Gastroesophageal sphincter (tissue), 4 donors: ENCODE measurements around the genes MED26, SMIM7 and F2RL3.

GRCh38 chr19:16072058-16072650 is 4.1 kb upstream of the TPM4 start:
- PRO-cap = bidirectional peak, plus-strand start at chr19:16072390, minus-strand start at chr19:16072258
- RAMPAGE, long total RNA, 4 experiments = no peak in any of the 4 experiments

DNA sequence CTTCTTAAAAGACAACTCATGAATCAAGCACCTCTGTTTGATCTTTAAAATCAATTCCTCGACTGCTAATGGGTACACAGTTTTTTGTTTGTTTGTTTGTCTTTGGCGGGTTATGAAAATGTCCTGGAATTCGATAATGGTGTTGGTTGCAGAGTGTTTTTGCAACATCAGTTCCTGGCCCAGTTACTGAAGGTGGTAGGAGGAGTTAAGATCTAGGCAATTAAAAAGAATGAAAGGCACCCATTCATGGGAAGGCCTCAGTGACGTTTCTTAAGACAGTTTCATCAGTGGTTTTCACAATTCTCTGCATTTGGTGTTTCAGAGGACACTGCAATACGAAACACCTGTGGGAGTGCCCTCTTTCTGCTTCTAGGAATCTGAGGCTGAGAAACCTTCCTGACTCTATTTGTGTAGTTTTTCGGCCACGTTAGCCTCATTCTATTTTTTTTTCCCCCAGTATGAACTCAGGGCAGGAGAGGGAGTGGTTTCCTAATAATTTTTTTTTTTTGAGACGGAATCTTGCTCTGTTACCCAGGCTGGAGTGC is 3.0 kb downstream of the TPM4 start:
- PRO-cap = bidirectional peak, plus-strand start at position 310 of the sequence, minus-strand start at position 185 of the sequence
- RAMPAGE, long total RNA, 4 experiments = no peak in any of the 4 experiments

- PRO-cap = bidirectional peak, plus-strand start at chr19:16083685, minus-strand start at chr19:16083543
- RAMPAGE, long total RNA, 4 experiments = no peak in any of the 4 experiments
These were observed 7.2 kb downstream of the TPM4 start for GRCh38 chr19:16083433-16083877.

GRCh38 chr19:16088514-16089367 is 12.4 kb downstream of the TPM4 start:
- PRO-cap = unidirectional peak, minus-strand start at chr19:16088693
- RAMPAGE, long total RNA, 4 experiments = no peak in any of the 4 experiments

GRCh38 chr19:16117797-16118031 is 6.0 kb downstream of the RAB8A start:
- PRO-cap = no peak
- RAMPAGE, long total RNA, 4 experiments = no peak in any of the 4 experiments

DNA sequence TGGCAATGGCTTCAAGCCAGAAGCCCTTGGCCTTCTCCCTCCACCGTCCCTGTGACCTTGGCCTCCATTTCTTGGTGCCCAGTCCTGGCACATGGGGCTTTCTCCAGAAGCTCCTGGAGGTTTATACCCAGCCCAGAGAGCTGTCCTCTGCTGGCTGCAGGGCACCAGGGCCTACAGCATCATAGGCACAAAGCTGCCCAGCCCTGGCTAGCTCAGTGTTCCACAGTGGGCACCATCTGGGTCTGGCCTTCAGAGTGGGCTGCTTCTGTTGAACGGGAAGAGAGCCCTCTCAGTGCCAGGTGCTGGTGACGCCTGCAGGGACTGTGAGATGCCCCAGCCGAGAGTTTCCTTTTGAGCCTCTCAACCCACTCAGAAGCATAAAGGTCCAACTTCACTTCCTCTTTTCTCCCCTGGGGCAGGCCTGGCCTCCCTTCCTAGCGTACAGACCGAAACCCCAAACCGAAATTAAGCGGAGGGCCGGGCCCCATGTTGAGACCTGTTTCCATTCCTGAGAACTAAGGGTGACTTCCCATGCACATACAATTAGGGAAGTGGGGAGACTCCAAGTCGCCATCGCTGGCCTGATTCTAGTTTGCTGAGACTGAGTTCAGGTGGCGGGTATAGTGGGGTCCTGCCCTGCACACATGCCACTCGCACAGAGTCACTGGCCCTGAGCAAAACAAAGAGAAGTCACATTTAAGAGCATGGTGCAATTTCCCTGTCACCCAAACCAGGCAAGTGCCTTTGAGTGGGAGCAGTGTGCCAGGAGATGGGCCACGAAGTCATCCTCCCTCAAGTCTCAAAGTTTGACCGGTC is 6.8 kb downstream of the RAB8A start:
- PRO-cap = no peak
- RAMPAGE, long total RNA, 4 experiments = no peak in any of the 4 experiments

- PRO-cap = no peak
- RAMPAGE, long total RNA, 4 experiments = no peak in any of the 4 experiments
These were observed 694 bp upstream of the AP1M1 start for GRCh38 chr19:16197080-16197353.

- PRO-cap = no peak
- RAMPAGE, long total RNA, 4 experiments = no peak in any of the 4 experiments
These were observed 25.2 kb downstream of the KLF2 start for GRCh38 chr19:16349716-16350272.

GRCh38 chr19:16382596-16383694 is 58.3 kb downstream of the KLF2 start:
- PRO-cap = bidirectional peak, plus-strand start at chr19:16383267, minus-strand start at chr19:16383254; bidirectional peak, plus-strand start at chr19:16383347, minus-strand start at chr19:16383355
- RAMPAGE, long total RNA, 4 experiments = no peak in any of the 4 experiments

- PRO-cap = no peak
- RAMPAGE, long total RNA, 4 experiments = no peak in any of the 4 experiments
These were observed 67.3 kb downstream of the EPS15L1 start for GRCh38 chr19:16404333-16405041.

- PRO-cap = no peak
- RAMPAGE, long total RNA, 4 experiments = no peak in any of the 4 experiments
These were observed 21.0 kb downstream of the C19orf44 start for GRCh38 chr19:16516978-16517831.

DNA sequence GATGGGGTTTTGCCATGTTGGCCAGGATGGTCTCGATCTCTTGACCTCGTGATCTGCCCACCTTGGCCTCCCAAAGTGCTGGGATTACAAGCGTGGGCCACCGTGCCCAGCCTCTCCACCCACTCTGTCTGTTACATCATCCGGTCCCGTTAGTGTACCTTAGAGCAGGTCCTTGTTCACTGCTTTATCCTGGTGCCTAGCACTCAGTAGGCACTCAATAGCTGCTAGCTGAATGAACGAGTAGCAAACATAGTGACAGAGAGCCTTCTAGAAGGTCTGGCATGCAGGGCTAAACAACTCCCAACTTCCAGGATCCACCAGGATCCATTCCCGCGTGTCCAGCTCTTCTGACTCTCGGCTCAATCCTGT is 3.0 kb downstream of the SLC35E1 start:
- PRO-cap = no peak
- RAMPAGE, long total RNA, 4 experiments = no peak in any of the 4 experiments

- PRO-cap = no peak
- RAMPAGE, long total RNA, 4 experiments = no peak in any of the 4 experiments
These were observed 13.0 kb upstream of the SLC35E1 start for GRCh38 chr19:16585165-16585597.

DNA sequence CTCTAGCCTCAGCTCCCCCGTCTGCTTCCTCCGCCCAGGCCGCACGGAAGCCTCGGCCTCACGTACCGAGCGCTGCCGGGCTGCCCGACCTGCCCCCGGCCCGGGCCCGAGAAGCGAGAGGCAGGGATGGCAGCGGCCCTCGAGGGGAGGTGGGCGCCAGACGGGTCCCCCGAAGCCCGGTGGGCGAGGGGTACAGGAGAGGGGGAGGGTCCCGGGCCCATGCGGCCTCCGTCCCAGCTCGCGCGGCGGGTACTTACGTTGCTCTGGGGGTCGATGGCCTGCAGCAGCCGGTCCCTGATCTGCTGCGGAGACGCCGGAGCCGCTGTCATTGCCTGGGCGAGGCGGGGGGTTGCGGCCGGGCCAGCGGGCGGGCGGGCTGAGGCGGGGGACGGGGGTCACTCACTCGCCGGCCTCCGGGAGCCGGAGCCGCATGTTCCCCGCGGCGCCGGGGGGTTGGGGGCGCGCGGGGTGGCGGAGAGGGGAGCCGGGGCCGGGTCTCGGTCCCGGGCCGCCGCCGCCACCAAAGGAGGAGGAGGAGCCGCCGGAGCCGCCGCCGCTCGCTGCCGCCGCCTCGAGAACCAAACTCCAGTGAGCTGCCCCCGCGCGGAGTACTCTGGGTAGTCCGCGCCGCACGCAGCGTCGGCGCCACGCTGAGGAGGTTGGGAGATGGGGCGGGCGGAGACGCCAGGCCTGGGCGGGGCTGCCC is at the start of gene MED26:
MED26 (minus strand) TSS at position 590 of the 706 bp plus-strand sequence.
- PRO-cap = bidirectional peak, plus-strand start outside the sequence, minus-strand start at position 590 of the sequence
- RAMPAGE, long total RNA, 4 experiments = no peak in any of the 4 experiments

DNA sequence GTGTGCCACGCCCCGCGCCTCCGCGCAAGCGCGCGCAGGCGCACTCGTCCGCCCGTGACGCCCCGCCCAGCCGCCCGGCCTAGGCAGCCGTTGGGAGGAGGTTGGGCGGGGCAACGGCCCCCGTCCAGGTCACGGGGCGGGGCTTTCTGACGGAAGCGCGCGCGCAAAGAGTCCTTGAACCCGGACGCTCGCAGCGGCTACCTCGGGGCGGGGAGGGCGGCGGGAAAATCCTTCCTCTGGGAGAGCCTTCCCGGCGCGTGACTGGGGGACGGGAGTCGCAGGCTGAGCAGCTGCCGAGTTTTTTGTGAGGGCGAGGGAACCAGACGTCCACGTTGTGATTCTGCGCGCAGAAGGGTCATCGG is 298 bp upstream of the MED26 start:
- PRO-cap = bidirectional peak, plus-strand start at position 155 of the sequence, minus-strand start outside the sequence; bidirectional peak, plus-strand start at position 296 of the sequence, minus-strand start at position 304 of the sequence
- RAMPAGE, long total RNA, 4 experiments = no peak in any of the 4 experiments

- PRO-cap = unidirectional peak, plus-strand start at chr19:16659914; bidirectional peak, plus-strand start at chr19:16660378, minus-strand start at chr19:16660132
- RAMPAGE, long total RNA, 4 experiments = start-site peak on the minus strand in 4 of 4 experiments, at chr19:16660120-16660145 at its widest, 100 to 321 reads per replicate
These were observed at the start of gene SMIM7 for GRCh38 chr19:16659372-16660205. Gene SMIM7, minus strand, starts transcription at chr19:16660144.

GRCh38 chr19:16671791-16672290 is 10.9 kb downstream of the TMEM38A start:
- PRO-cap = no peak
- RAMPAGE, long total RNA, 4 experiments = no peak in any of the 4 experiments

DNA sequence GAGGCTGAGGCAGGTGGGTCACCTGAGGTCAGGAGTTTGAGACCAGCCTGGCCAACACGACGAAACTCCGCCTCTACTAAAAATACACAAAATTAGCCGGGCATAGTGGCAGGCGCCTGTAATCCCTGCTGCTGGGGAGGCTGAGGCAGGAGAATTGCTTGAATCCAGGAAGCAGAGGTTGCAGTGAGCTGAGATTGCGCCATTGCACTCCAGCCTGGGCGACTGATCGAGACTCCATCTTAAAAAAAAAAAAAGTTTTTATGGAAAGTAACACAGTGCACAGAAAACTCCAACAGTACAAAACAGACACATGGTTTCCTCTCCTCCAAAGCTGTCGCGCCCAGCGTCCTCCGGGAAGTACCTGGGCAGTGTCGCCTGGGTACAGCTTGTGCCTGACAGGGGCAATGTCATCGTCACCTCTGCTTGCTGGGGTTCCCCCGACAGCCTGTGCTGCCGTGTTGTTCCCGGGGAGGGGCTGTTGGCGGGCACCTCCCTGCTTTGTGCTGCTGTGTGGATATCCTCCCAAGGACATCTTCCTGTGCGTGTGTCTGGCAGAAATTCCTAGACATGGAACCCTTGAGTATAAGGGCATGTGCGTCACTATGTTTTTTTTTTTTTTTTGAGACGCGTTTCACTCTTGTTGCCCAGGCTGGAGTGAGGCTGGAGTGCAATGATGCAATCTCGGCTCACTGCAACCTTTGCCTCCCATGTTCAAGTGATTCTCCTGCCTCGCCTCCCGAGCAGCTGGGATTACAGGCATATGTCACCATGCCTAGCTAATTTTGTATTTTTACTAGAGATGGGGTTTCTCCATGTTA is 2.5 kb upstream of the F2RL3 start:
- PRO-cap = no peak
- RAMPAGE, long total RNA, 4 experiments = no peak in any of the 4 experiments

DNA sequence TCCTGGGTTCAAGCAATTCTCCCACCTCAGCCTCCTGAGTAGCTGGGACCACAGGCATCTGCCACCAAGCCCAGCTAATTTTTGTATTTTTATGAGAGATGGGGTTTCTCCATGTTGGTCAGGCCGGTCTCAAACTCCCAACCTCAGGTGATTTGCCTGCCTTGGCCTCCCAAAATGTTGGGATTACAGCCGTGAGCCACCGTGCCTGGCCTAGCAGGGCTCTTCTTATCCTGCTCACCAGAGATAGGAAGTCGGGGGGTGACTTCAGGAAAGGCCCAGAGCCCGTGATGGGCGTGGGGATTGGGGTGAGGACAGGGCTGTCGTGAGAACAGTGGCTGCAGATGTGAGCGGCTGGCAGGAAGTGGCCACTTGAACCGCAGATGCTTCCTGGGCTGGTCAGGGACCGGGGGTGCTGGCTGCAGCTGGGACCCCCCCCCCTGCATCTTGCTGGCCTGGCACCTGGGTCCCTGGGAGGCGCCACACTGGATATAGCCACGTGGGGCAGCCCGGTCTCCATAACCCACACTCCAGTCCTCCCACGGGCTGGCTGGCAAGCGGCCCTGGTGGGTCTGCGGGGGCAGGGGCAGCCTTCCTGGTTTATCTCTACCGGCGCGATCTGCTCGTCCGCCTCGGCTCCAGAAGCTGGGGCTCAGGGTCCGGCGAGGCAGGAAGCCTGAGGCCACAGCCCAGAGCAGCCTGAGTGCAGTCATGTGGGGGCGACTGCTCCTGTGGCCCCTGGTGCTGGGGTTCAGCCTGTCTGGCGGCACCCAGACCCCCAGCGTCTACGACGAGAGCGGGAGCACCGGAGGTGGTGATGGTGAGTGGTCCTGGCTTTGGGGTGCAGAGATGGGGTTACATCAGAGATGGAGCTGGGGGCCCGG is at the start of gene F2RL3:
F2RL3 (plus strand) TSS at position 518 of the 881 bp plus-strand sequence.
- PRO-cap = bidirectional peak, plus-strand start at position 368 of the sequence, minus-strand start at position 245 of the sequence
- RAMPAGE, long total RNA, 4 experiments = no peak in any of the 4 experiments

GRCh38 chr19:17087578-17088036 is 12.0 kb downstream of the MYO9B start:
- PRO-cap = no peak
- RAMPAGE, long total RNA, 4 experiments = no peak in any of the 4 experiments